Mesenchymal stem cell of Wharton's jelly (primary cell): Measurements from ENCODE around the genes ODF3L2, MADCAM1 and ELANE.

DNA sequence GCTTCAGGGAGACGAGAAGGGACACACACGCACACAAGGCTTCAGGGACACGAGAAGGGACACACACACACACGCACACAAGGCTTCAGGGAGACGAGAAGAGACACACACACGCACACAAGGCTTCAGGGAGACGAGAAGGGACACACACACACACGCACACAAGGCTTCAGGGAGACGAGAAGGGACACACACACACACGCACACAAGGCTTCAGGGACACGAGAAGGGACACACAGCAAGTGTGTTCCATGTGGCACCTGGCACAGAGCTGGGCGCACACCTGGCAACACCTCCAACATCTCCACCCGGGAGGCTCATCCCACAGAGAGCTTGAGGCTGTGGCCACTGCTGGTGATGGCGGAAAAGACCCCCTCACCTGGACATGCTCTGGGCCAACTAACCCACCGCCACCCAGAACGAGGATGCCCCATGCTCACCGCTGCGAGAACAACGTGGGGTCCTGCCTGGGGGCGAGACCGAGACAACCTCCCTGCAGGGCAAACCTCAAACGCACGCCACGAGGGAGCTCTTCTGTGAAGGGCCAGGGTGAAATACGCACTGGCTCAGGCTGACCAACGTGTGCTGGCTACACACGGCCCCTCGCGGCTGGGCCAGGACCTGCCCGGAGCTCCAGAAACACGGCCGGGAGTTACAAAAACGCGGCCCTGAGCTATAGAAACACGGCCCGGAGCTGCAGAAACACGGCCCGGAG lies 18.8 kb upstream of the PLPP2 start:
- CAGE, long polyA plus RNA = no peak

GRCh38 chr19:327789-328383 lies 16.7 kb downstream of the MIER2 start:
- CAGE, long polyA plus RNA = no peak

GRCh38 chr19:342477-343074 lies 2.0 kb downstream of the MIER2 start:
- CAGE, long polyA plus RNA = no peak

DNA sequence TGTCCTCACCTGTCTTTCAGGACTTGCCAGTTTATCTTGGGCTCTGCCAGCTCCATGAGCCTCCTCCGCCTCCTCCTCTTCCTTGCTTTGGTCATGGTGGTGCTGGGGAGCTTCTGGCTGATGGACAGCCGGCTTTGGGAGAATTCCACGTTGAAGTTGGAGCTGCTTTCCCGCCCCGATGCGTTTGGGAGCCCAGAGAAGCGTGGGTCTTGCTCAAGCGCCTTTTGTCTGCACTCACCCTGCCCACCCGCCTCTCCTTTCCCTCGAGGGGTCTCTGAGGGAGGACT lies 1.6 kb downstream of the THEG start:
- CAGE, long polyA plus RNA = no peak

GRCh38 chr19:474194-474820 lies 476 bp downstream of the ODF3L2 start:
- CAGE, long polyA plus RNA = no peak

GRCh38 chr19:474821-475179 lies at the start of gene ODF3L2:
TSS of gene ODF3L2 (minus strand) at chr19:474983.
- CAGE, long polyA plus RNA = no peak

GRCh38 chr19:496155-496773 lies at the start of gene MADCAM1:
TSS of gene MADCAM1 (plus strand) at chr19:496486.
- CAGE, long polyA plus RNA = no peak

- CAGE, long polyA plus RNA = no peak
These were observed 1.2 kb downstream of the CDC34 start for GRCh38 chr19:532425-533584.

DNA sequence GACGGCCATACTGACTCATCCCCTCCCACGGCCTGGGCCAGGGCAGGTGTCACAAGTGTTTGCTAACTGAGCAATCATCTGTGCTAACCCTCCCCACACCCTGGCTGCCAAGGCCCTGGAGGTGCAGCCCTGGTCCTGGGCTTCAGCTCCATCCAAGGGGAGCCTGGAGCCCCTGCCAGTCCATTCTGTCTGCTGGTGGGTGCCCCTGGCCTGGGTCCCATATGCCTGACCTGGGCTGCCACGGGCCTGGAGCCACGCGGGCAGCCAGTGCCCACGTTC lies 3.7 kb downstream of the CDC34 start:
- CAGE, long polyA plus RNA = no peak

- CAGE, long polyA plus RNA = no peak
These were observed 2.4 kb downstream of the FGF22 start for GRCh38 chr19:641951-642565.

DNA sequence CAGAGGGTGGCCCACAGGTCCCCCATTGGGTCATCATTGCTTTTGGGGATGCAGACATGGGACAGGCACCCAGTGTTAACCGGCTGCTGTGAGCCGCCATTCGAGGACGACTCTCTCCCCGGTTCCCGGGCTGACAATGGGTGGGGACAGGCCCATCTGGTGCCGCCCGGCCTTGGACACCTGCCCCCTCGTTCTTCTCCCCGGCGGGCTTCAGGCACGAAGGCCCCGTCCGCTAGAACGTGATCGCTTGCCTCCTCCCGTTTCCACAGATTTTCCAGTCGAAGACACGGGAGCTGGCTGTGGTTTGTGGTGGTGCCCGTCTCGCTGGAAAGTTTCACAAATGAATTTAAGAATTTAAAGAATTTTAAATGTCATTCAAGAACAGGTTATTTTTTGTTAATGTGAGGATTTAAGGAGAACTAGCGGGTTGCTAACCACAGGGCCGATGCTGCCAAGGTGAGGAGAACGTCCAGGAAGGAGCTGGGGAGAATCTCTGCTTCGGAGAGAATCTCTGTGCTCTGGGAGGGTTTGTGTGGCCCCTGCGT lies 2.1 kb downstream of the PALM start:
- CAGE, long polyA plus RNA = no peak

DNA sequence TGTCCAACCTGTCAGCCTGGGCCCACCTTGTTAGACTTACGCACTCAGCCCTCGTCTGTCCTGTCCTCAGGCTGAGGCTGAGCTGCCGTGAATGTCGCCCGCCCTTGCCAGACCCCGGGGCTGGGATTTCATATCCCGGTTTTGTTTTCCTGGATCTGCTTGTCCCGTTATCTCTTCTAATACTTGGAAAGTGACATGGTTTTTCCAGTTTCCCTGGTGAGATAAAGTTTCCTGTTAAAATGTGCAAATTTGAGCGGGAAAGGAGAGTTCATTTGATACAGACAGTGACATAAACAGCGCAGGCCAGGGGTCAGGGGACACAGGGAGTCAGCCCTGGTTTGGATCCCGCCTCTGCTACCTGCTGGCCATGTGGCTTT lies 20.7 kb upstream of the MISP start:
- CAGE, long polyA plus RNA = no peak

GRCh38 chr19:743154-743848 lies 7.6 kb upstream of the MISP start:
- CAGE, long polyA plus RNA = no peak

DNA sequence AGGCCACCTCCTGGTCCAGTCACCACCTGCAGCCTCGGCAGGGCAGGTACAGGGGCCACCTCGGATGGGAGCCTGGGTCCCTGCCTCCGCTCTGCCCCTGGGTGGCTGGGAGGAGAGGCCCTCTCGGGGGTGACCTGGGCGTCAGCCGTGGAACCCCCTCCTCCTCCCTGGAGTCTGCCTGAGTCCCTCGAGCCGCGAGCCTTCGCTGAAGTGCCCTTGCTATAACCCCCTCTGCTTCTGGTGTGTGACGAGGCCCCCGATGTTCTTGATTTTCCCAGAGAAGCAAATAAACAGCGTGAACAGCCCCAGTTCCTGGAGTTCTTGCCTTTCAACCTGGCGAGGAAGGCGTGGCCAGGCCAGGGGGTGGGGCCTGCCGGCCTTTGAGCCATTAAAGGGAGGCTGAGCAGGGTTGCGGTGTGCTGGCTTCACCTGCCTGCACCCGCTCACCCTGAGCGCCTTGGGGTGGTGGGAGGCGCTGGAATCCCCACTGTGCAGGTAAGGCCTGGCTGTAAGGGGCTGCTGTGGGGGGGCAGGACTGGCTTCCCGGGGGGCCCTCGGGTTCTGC lies 2.8 kb upstream of the MISP start:
- CAGE, long polyA plus RNA = no peak

DNA sequence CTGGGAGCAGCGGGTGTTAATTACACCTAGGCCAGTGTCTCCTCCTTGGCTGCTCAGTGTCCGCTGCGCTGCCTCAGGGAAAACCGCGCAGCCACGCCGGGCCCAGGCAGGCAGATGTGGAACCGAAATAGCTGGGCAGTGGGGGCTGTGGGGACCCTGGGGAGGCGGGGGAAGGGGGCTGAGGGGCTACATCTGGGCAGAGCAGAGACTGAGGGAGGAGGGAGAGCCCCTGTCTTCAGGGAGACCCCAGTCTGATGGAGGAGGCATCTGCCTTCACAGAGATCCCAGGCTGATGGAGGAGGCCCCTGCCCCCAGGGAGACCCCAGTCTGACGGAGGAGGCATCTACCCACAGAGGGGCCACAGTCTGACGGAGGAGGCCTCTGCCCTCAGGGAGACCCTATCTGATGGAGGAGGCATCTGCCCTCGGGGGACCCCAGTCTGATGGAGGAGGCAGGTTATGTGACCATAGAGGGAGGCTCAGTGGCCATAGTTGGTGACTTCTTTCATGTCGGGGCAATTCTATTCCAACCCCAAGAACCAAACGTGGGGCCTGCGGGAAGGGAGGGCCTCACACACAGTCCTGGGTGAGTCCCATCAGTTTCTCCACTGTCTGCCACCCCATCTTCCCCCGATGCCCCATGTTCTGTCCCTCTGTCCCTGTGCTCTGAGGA lies 14.2 kb downstream of the MISP start:
- CAGE, long polyA plus RNA = no peak

DNA sequence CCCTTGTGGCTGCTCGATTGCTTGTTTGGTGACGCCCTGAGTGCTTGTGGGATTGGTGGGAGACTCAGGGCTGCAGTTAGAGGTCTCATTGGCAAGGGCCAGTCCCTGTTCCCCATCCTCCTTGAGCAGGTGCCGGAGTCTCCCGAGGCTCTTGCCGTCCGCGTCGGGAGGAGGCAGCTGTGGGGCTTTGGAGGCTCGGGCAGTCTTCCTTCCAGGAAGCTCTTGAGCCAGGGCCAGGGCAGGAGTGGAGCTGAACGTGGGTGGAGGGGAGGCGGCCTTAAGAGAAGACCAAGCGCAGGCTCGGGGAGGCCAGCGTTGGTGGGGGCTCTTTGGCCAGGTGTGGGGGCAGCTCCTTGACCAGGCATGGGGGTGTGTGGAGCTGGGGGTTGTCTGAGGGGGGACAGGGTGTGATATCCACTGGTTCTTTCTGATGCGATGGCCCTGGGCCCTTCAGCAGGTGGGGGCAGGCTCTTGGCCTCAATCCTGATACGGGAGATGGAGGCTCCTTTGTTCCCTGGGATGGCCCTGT lies 4.9 kb downstream of the PTBP1 start:
- CAGE, long polyA plus RNA = no peak

DNA sequence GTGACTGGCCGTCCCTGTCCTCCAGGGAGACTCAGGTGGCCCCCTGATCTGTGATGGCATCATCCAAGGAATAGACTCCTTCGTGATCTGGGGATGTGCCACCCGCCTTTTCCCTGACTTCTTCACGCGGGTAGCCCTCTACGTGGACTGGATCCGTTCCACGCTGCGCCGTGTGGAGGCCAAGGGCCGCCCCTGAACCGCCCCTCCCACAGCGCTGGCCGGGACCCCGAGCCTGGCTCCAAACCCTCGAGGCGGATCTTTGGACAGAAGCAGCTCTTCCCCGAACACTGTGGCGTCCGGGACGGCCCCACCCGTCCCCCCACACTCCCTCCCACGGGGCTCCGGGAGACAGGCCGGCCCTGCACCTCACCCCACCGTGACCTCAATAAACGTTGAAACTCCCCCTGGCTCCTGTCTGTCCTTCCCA lies 4.3 kb upstream of the ELANE start:
- CAGE, long polyA plus RNA = no peak

GRCh38 chr19:852192-852391 lies at the start of gene ELANE:
TSS of gene ELANE (plus strand) at chr19:852303.
- CAGE, long polyA plus RNA = no peak

DNA sequence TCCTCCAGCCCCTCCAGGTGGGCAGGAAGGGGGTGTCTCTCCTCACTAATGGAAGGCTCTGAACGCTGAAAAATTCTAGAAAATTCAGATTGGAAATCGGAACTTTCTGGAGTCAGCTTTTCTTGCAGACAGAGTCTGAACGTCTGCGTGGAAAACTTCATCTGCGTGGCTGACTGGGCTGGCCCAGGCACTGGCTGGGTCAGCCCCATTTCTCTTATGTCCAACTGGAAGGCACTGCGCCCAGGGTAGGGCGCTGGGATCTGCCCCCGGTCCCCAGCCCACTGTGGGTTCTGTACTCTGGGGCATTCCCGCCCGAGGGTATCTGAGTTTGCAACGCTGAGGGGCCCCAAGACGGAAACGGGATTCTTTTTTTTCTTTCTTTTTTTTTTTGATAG lies 352 bp downstream of the CFD start:
- CAGE, long polyA plus RNA = no peak

- CAGE, long polyA plus RNA = no peak
These were observed 1.4 kb upstream of the WDR18 start for GRCh38 chr19:982516-983277.